Kidney epithelial cell (primary cell): ENCODE measurements around a stretch of chr12.

DNA sequence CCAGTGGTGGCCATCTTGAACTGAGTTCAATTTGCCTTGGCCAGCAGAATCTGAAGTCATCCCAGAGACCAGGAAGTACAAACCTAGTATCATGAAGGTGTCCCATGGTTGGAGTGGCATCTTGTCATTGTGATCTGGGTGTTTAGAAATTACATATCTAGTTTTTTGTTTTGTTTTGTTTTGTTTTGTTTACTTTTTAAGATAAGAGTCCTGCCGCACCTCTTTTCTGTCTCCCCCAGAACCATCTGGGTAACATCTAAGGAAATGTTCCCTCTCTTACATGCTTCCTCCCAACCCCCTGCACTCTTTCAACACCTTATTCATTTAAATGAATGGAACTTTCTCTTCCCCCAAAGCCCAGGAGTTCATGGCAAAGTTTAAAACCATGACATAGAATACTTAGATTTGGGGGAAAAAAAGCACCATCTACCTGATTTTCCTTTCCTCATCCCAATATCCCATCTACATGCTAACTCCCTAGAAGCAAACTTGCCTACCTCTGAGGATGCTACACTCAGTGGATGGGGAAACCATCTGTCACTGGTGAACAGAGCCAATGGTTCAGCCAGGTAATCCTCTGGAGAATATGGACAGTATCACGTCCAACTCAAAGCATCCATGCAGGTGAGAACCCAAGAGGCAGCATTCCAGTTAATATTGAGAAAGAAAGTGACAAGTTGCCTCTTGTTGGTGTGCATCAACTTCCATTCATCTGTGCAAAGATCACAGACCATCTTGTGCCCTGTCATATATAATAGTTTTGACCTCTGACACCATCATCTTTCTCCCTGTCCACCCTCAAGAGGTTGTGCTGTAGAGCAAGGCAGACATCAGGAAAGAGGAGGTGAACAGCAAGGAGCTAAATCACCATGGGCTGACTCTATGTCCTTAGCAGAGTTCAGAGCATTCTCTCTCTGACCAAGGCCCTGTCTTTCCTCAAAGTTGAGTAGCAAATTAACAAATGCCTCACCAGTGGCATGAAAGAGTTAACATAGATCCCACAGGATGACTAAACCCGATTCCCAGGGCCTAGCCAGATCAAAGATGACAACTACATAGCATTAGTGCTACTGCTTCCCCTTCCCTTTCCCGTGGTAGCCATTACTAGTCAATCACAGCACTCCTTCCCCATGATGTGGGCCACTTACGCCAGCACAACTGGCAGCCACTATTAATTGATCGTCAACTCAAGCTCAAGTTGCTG lies 73.2 kb downstream of the NUAK1 start:
- RAMPAGE, long total RNA: no peak
- RRBS: no CpG with 5 or more reads among the region's 6 CpGs

- RAMPAGE, long total RNA: no peak
- RRBS: no CpG with 5 or more reads among the region's 6 CpGs
These were observed 58.4 kb downstream of the NUAK1 start for GRCh38 chr12:106080354-106080777.

DNA sequence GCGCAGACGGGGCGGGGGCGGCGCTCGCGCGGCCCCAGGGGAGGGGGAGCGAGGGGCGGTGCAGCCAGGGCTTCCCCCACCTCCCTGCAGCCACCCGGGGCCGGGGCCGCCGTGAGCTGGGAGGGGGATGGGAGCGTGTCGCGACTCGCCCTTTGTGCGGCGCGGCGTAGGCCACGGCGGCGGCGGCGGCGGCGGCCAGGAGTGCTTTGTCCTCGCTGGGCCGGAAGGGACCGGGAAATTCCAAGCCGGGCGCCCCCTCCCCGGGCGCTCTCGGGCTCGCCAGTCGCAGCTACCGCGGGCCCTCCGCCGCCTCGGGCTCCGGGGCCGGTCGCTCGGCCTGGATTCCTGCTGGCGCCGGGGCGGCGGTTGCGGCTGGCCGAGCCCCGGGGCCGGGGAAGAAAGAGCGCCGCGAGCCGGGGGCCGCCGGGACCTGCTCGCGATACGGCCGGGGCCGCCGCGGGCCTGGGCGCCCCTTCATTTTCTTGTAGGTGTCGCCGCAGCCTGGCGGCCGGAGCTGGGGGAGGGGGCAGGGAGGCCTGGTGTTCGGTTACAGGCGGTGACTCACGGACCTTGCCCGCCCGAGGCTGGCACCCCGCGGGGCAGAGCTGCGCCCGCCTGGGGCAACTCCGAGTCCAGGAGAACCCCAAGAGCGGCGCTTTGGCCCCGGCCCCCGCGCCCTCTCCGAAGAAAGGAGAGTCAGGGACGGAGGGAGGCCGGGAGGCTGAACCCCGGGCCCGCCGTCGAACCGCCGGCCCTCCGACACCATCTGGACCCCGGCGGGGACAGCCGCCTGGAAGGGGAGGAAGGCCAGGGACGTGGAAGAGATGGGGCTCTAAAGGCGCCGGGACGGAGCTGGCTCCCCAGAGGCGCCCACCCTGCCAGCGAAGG lies 512 bp upstream of the NUAK1 start:
- RAMPAGE, long total RNA: no peak
- RRBS: under 1% methylated on average over 34 of the region's 108 CpGs

GRCh38 chr12:106141333-106141996 lies 2.7 kb upstream of the NUAK1 start:
- RAMPAGE, long total RNA: no peak
- RRBS: no CpG with 5 or more reads among the region's 7 CpGs

DNA sequence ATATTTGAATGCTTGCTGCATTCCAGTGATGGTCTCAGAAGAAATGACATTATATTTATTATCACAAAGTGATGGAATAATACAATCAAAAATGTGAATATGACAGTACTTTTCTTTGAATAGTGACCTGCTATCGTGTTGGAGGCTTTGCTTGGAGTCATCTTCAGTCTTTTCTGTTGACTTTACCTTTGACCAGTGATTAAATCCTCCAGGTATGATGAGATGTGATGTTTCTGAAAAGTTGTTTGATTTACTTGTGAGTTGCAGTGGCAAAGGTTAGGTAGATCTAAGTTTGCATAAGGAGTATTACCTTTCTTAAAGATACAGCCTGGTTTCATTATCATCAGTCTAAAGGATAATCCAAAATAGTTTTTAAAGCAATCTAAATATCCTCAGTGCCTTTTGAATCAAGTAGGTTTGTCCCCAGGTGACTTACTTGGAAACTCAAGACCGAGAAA lies 4.7 kb downstream of the TCP11L2 start:
- RAMPAGE, long total RNA: no peak
- RRBS: no CpG with 5 or more reads among the region's 2 CpGs

DNA sequence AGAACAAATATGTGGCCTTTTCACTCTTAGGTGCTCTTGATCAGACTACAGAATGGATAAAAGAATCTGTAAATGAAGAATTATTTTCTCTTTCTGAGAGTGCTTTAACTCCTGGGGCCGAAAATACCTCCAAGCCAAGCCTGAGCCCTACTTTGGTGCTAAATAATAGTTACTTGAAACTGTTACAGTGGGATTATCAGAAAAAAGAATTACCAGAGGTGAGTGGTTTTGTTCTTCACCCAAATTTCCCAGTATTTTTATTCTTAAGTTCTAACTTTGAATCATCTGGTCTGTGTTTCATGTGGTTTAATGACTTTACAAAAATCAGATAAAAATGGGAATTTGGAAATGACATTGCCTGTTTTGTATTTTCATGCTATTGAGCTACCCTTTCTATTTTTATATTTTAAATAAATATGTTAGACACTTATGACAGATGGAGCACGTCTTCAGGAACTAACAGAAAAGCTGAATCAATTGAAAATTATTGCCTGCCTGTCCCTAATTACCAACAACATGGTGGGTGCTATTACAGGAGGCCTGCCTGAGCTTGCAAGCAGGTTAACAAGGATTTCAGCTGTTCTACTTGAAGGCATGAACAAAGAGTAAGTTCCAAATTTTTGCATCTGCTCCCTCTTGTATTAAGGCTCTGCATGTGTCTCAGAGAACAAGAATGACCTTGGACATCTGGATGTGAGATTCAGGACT lies 21.8 kb upstream of the POLR3B start:
- RAMPAGE, long total RNA: no peak
- RRBS: no CpG with 5 or more reads among the region's 2 CpGs

DNA sequence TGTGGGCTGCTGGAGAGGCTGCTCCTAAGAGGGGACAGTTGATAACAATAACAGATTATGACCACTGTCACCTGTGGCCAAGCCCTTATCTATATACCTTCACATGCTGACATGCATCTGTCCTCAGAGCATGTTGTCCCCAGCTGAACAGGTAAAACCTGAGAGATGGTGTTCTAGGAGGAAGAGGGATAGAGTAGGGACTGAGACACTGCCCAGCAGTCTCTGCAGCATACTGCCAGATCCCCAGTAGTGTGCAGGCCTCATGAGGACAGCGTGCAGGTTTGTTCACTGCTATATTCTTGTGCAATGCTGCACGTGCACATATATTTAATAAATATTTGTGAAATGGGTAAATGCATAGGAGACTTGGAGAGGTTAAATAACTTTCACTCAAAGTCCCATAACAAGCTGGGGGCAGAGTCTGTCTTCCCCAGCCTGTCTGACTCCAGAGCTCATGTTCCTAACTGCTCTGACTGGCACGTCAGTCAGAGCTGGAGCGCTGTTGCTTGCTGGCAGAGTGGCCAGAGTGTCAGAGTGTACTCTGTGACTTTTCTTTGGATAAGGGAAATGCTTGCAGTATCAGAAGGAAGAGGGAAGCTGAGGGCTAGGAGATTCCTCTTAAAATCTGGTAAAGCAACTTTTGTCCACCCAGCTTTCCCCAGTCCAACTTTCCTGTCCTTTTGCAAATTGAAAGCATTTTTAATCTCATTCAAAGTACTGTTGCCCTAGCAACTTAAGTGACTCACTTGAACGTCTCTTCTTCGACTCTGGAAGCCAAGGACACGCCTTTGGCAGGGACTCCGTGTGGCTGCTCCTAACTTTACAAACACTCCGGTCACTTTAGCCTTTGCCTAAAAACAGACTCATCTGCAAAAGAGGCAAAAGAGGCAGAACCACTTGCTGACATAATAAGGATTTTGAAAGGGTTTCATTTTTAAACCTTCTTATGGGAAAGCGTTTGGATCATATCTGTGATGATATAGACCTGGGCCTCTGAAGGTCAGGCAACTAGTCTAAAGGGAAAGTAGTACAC lies 14.9 kb upstream of the POLR3B start:
- RAMPAGE, long total RNA: no peak
- RRBS: no CpG with 5 or more reads among the region's 10 CpGs

- RAMPAGE, long total RNA: no peak
- RRBS: no CpG with 5 or more reads among the region's 5 CpGs
These were observed 14.3 kb downstream of the MTERF2 start for GRCh38 chr12:106972221-106973383.

DNA sequence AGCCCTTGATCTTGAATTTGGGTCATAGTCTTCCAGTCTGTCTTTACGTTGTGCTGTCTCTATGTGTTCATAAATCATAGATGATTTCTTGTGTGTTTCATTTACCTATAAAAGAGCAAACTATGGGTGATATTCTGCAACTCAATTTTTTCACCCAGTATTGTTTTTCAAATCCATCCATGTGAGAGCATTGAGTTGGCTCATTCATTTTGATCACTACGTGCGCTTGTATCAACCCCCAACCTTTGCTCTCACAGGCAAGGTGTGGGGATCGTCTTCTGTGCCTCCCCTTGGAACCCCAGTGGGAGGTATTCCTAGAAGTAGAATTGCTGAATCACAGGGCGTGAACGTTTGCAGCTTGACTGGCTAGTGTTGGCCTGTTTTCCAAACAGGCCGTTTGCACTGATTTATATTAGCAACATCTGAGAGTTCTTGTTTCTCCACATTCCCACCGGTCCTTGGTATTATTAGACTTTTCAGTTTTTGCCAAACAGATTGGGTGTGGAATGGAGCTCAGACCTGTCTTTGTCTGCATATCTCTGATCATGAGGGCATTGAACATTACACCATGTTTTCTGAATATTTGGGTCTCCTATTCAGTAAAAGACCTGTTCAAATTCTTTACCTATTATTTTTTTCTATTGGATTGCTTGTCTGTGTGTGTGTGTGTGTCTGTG lies 78.7 kb downstream of the ABTB3 start:
- RAMPAGE, long total RNA: no peak
- RRBS: no CpG with 5 or more reads among the region's 8 CpGs

- RAMPAGE, long total RNA: no peak
- RRBS: no CpG with 5 or more reads among the region's 3 CpGs
These were observed 125.3 kb upstream of the PWP1 start for GRCh38 chr12:107560350-107560737.

GRCh38 chr12:107684760-107685378 lies 730 bp upstream of the PWP1 start:
- RAMPAGE, long total RNA: no peak
- RRBS: no CpG with 5 or more reads among the region's 11 CpGs

GRCh38 chr12:108117182-108117934 lies 11.7 kb upstream of the WSCD2 start:
- RAMPAGE, long total RNA: no peak
- RRBS: no CpG with 5 or more reads among the region's 6 CpGs

- RAMPAGE, long total RNA: no peak
- RRBS: no CpG with 5 or more reads among the region's 11 CpGs
These were observed 2.1 kb upstream of the WSCD2 start for GRCh38 chr12:108126897-108127491.

- RAMPAGE, long total RNA: no peak
- RRBS: no CpG with 5 or more reads among the region's 3 CpGs
These were observed 47.9 kb downstream of the CMKLR1 start for GRCh38 chr12:108291163-108291571.

GRCh38 chr12:108302873-108303357 lies 36.2 kb downstream of the CMKLR1 start:
- RAMPAGE, long total RNA: no peak
- RRBS: no CpG with 5 or more reads among the region's 12 CpGs

GRCh38 chr12:108333260-108333494 lies 5.9 kb downstream of the CMKLR1 start:
- RAMPAGE, long total RNA: no peak
- RRBS: no CpG with 5 or more reads among the region's 1 CpG

GRCh38 chr12:108636439-108636805 lies 2.7 kb upstream of the SELPLG start:
- RAMPAGE, long total RNA: no peak
- RRBS: no CpG with 5 or more reads among the region's 2 CpGs

- RAMPAGE, long total RNA: no peak
- RRBS: no CpG with 5 or more reads among the region's 9 CpGs
These were observed 12.2 kb upstream of the SELPLG start for GRCh38 chr12:108645834-108646276.

DNA sequence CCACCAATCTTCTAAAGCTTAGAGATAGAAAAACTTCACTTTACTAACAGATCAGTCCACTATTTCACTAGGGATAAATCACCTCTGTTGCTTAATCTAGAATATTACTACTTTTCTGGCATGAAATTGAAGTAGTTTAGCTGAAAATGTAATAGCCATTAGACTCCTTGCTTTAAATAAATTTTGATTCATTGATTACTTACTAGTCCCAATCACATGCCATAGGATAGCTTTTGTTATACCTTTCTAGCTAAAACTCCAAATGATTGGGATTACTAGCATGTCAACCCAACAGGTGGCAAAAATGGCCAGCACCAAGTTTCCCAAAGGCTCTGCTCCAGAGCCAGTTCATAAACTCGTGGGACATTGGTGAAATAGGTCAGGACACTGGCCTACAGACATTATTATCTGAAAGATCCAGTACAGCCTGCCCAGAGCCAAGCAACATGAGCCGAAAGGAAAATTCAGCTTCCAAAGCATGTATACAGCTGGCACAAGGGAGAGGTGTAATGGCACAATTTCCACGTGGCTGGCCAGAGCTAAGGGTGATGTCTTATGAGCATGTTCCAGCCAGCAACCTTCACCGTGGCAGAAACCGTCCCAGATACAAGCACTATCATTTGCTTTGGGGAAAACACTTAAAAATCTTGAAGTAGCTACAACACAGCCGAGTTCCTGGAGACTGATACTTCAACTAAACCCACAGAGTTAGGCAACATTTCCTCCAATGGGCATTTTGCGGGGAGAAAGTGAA lies 44.7 kb downstream of the CORO1C start:
- RAMPAGE, long total RNA: no peak
- RRBS: no CpG with 5 or more reads among the region's 7 CpGs

- RAMPAGE, long total RNA: no peak
- RRBS: 5% methylated on average over 13 of the region's 43 CpGs
These were observed 37.4 kb upstream of the CORO1C start for GRCh38 chr12:108768492-108769327.